ENCODE measurements around the genes TULP1 and ARMC12.

DNA sequence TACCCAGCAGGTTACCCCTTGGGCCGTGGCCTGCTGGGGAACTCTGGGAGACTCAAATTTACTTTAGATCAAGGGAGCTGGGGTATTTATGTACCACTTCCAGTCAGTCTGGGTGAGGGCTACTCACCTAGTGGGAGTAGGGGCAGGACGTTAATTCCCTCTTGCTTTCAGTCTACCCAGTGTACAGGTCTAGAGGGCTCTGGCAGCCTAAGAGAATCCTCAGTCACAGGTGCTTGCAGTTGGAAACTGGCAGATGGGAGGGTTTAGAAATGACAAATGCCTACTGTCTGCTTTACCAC lies 103.7 kb downstream of the TCP11 start:
- PRO-cap, 4 experiments, result no peak in any of the 4 experiments
- RAMPAGE, long total RNA, 2 experiments, result no peak in any of the 2 experiments
- RRBS, result no CpG with 5 or more reads among the region's 2 CpGs

DNA sequence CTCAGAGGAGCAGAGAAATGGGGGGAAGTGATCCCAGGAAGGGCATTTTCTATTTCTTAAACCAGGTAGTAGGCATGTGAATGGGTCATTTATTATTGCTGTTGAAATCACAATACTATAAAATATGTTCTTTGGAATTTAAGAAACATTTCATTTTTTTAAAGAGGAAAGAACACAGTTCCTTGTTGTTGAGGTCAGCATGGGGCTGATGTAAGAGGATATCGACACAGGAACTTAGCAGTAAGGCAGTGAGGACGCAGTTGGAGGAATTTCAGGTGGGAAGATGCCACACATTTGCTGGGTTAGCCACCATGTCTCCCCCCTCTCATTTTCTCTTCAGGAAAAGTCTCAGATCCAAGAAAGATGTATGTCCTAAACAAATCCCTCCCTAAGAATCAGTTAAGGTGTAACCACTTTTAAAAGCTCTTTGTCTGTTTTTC lies 99.1 kb downstream of the TCP11 start:
- PRO-cap, 4 experiments, result peak in 3 of 4 experiments; most common plus-strand start position 259 of the sequence (in 3)
- RAMPAGE, long total RNA, 2 experiments, result no peak in any of the 2 experiments
- RRBS, result no CpG with 5 or more reads among the region's 2 CpGs

DNA sequence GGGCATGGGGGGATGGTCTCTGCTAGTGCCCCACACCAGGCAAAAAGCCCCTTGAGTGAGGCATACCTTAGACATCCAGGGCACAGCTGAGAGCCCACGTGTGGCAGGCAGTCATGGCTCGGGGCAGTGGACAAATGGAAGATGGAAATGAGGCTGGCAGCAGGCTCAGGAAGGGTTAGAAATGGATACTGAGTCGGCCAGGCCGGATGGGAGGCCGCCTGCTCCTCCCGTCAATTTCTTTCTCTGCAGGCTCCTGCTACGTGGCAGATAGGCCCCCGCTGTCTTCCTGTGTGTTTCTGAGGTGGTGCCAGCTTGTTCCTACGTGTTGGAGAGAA lies 77.0 kb downstream of the TCP11 start:
- PRO-cap, 4 experiments, result no peak in any of the 4 experiments
- RAMPAGE, long total RNA, 2 experiments, result no peak in any of the 2 experiments
- RRBS, result no CpG with 5 or more reads among the region's 9 CpGs

DNA sequence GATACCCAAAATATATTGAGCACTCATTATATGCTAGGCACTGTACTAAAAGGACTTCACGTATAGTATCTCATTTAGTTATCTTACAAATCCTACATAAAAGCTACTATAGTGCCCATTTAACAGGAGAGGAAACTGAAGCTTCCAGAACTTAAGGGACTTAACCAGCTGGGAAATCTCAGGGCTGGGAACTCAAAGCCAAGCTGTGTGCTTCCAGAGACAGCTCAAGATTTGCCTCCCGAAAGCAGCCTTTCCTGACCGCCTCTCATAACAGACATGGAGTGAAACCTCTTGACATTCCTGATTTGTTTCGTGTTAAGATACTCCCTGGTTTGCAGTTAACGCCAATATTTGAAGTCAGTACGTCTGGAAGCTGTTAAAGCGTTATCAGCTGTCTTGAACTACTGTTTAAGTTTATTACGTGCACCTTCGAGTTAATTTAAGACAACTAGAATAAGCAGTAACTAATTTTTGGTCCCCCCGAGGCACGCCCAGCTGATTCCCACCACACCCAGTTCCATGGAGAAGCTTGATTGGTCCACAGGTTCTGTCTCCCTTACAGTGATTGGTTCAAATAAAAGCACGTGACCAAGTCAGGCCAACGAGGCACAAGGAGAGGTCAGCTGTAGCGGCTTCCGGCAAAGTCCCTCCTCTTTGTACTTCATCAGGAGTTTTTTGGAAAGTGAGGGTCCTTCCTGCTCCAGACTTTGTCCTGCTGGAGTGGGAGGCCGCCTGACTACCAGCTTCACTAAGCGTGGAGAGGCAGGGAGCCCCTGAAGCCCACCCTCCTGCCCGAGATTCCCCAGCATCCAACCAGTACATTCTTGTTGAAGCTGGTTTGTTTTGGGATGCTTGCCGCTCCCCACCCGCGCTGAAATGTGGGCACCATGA lies 8.9 kb upstream of the TCP11 start:
- PRO-cap, 4 experiments, result no peak in any of the 4 experiments
- RAMPAGE, long total RNA, 2 experiments, result no peak in any of the 2 experiments
- RRBS, result no CpG with 5 or more reads among the region's 21 CpGs

DNA sequence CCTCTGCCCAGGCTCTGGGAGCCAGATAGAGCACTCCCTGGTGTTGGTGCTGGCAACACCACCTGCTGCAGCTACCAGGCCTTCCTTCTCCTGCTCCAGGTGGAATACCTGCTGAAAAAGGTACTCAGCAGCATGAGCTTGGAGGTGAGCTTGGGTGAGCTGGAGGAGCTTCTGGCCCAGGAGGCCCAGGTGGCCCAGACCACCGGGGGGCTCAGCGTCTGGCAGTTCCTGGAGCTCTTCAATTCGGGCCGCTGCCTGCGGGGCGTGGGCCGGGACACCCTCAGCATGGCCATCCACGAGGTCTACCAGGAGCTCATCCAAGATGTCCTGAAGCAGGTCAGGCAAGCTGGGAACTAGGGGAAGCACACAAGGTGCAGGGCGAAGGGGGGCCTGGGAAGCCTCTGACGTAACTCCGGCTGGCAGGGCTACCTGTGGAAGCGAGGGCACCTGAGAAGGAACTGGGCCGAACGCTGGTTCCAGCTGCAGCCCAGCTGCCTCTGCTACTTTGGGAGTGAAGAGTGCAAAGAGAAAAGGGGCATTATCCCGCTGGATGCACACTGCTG lies 14.7 kb downstream of the DEF6 start:
- PRO-cap, 4 experiments, result no peak in any of the 4 experiments
- RAMPAGE, long total RNA, 2 experiments, result no peak in any of the 2 experiments
- RRBS, result 92% methylated on average over 10 of the region's 15 CpGs

GRCh38 chr6:35358748-35359326 lies 16.5 kb downstream of the PPARD start:
- PRO-cap, 4 experiments, result no peak in any of the 4 experiments
- RAMPAGE, long total RNA, 2 experiments, result no peak in any of the 2 experiments
- RRBS, result no CpG with 5 or more reads among the region's 9 CpGs

GRCh38 chr6:35371765-35372034 lies 29.3 kb downstream of the PPARD start:
- PRO-cap, 4 experiments, result no peak in any of the 4 experiments
- RAMPAGE, long total RNA, 2 experiments, result no peak in any of the 2 experiments
- RRBS, result no CpG with 5 or more reads among the region's 1 CpG

- PRO-cap, 4 experiments, result no peak in any of the 4 experiments
- RAMPAGE, long total RNA, 2 experiments, result no peak in any of the 2 experiments
- RRBS, result no CpG with 5 or more reads among the region's 7 CpGs
Observed at GRCh38 chr6:35394887-35395657, 52.7 kb downstream of the PPARD start.

- PRO-cap, 4 experiments, result no peak in any of the 4 experiments
- RAMPAGE, long total RNA, 2 experiments, result no peak in any of the 2 experiments
- RRBS, result no CpG with 5 or more reads among the region's 6 CpGs
Observed at GRCh38 chr6:35402534-35402986, 49.6 kb upstream of the FANCE start.

GRCh38 chr6:35435700-35436059 lies 16.5 kb upstream of the FANCE start:
- PRO-cap, 4 experiments, result no peak in any of the 4 experiments
- RAMPAGE, long total RNA, 2 experiments, result no peak in any of the 2 experiments
- RRBS, result no CpG with 5 or more reads among the region's 5 CpGs

GRCh38 chr6:35455607-35456204 lies 3.6 kb downstream of the FANCE start:
- PRO-cap, 4 experiments, result no peak in any of the 4 experiments
- RAMPAGE, long total RNA, 2 experiments, result start-site peak on the plus strand in 1 of 2 experiments, at chr6:35455814-35455968 at its widest, 10 reads per replicate
- RRBS, result 93% methylated on average over 5 of the region's 13 CpGs

- PRO-cap, 4 experiments, result no peak in any of the 4 experiments
- RAMPAGE, long total RNA, 2 experiments, result no peak in any of the 2 experiments
- RRBS, result no CpG with 5 or more reads among the region's 23 CpGs
Observed at GRCh38 chr6:35471550-35472627, 3.7 kb downstream of the RPL10A start.

- PRO-cap, 4 experiments, result peak in 4 of 4 experiments; most common plus-strand start chr6:35495458 (in 4); most common minus-strand start chr6:35495366 (in 4)
- RAMPAGE, long total RNA, 2 experiments, result no peak in any of the 2 experiments
- RRBS, result 25% methylated on average over 1 of the region's 5 CpGs
Observed at GRCh38 chr6:35495136-35495695, 1.7 kb downstream of the TEAD3 start.

- PRO-cap, 4 experiments, result no peak in any of the 4 experiments
- RAMPAGE, long total RNA, 2 experiments, result no peak in any of the 2 experiments
- RRBS, result no CpG with 5 or more reads among the region's 18 CpGs
Observed at GRCh38 chr6:35512612-35513337, at the start of gene TULP1. TULP1 (minus strand) TSS chr6:35512896.

GRCh38 chr6:35601595-35602268 lies 87.0 kb downstream of the FKBP5 start:
- PRO-cap, 4 experiments, result peak in 3 of 4 experiments; most common plus-strand start chr6:35602189 (in 3); most common minus-strand start chr6:35601653 (in 2)
- RAMPAGE, long total RNA, 2 experiments, result start-site peak on the minus strand in 1 of 2 experiments, at chr6:35601987-35602056 at its widest, 13 reads per replicate
- RRBS, result no CpG with 5 or more reads among the region's 7 CpGs

GRCh38 chr6:35668946-35669813 lies 19.5 kb downstream of the FKBP5 start:
- PRO-cap, 4 experiments, result no peak in any of the 4 experiments
- RAMPAGE, long total RNA, 2 experiments, result no peak in any of the 2 experiments
- RRBS, result no CpG with 5 or more reads among the region's 1 CpG

DNA sequence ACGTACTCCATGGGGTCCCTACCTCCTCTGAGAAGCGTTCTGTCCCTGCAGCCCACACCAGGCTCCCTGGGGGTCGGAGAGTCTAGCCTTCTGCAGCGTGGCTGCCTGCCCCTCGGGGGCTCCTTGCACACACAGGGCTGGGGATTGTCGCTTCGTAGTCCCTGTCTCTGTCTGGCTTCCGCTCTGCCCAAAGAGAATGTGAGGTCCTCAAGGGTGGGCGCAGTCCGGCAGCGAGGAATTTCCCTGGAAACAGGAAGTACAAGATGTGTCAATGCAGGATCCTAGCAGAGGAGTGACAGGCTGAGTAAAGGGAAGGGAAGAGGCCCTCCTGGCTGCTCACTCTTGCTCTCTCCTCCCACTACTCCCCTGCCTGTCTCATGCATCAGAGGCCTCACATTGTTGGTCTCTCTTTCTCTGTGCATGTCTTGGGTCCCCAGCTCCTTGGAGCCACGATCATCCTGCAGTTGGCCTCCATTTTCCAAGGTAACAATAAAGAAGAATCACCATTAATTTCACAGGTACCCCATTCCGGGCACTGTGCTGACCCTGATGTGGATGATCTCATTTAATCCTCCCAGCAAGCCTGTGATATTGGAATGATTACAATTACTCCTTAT lies 16.4 kb upstream of the ARMC12 start:
- PRO-cap, 4 experiments, result peak in 2 of 4 experiments; most common plus-strand start position 307 of the sequence (in 1); most common minus-strand start position 169 of the sequence (in 1)
- RAMPAGE, long total RNA, 2 experiments, result no peak in any of the 2 experiments
- RRBS, result no CpG with 5 or more reads among the region's 13 CpGs

DNA sequence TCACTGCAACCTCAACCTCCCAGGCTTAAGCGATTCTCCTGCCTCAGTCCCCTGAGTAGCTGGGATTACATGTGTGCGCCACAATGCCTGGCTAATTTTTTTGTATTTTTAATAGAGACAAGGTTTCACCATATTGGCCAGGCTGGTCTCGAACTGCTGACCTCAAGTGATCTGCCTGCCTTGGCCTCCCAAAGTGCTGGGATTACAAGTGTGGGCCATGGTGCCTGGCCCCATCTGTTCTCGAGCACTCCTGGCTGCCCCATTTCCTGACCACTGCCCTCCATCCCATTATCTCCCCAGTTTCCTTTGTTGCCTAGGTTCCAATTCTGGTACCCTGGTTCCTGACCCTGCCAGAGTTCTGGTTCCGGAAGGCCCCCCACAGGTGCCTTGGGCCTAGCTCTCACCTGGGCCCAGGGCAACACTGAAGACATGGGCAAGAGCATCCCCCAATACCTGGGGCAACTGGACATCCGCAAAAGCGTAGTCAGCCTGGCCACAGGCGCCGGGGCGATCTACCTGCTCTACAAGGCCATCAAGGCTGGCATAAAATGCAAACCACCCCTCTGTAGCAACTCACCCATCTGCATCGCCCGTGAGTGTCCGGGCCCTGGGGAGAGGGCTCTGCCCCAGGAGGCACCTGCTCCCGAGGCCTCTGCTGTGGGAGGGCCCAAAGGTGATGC lies at the start of gene ARMC12:
Gene ARMC12 (plus strand): TSS at position 353 of the 680 bp plus-strand sequence.
- PRO-cap, 4 experiments, result no peak in any of the 4 experiments
- RAMPAGE, long total RNA, 2 experiments, result no peak in any of the 2 experiments
- RRBS, result 91% methylated on average over 5 of the region's 14 CpGs

- PRO-cap, 4 experiments, result no peak in any of the 4 experiments
- RAMPAGE, long total RNA, 2 experiments, result no peak in any of the 2 experiments
- RRBS, result no CpG with 5 or more reads among the region's 6 CpGs
Observed at GRCh38 chr6:35872226-35872753, 48.6 kb downstream of the SRPK1 start.

GRCh38 chr6:35972529-35973163 lies 51.7 kb upstream of the SRPK1 start:
- PRO-cap, 4 experiments, result no peak in any of the 4 experiments
- RAMPAGE, long total RNA, 2 experiments, result no peak in any of the 2 experiments
- RRBS, result no CpG with 5 or more reads among the region's 7 CpGs

Measured in uterus (tissue), 7 donors.